ENCODE measurements around a stretch of chr2.

GRCh38 chr2:7773321-7773746, 856.1 kb downstream of the RNF144A start:
- PRO-cap: no peak

DNA sequence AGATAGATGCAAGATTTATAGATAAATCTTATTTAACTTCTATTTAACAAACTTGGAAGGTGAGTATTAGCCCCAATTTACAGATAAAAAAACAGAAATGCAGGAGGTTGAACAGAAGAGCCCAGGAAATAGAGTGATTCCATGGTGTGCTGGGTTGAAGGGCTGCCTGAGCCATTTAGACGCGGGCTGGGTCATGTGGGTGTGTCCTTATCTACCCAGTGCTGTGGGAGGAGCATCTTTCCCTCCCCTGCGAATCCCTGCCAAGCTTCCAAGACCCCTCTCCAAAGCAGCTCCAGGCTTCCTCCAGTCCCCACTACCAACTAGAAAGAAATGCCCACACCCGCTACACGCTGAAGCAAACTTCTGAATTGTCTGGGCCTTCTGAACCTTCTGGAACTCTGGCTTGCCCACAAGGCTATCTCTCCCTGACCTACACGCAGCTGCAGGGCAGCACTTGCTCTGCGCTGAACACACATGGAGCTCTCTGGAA, 562.9 kb upstream of the ID2 start:
- PRO-cap: no peak

- PRO-cap: no peak
Observed at GRCh38 chr2:8132205-8132870, 549.5 kb upstream of the ID2 start.

DNA sequence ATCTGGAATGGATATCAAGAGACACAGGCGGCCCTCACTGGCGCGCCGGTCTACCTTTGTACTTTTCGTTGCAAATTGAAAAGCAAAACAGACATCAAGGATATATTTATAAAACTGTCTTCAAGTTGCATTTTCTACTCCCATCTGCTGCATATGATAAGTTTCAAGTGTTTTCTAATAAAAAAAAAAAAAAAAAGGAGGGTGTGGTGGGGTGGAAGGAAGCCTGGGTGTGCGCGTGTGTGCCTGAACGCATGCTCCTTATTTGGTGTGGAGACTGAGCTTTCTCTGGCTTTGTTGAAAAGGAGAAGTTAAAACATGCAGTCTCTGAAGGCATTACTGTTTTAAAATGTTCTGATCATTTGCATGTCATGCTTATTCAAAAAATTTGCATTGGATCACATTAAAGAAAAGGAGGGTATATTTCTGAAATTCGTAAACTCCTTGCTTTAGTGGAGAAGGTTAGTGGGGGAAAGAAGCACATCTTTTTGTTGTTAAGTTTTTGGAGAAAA, 546.6 kb upstream of the ID2 start:
- PRO-cap: no peak

DNA sequence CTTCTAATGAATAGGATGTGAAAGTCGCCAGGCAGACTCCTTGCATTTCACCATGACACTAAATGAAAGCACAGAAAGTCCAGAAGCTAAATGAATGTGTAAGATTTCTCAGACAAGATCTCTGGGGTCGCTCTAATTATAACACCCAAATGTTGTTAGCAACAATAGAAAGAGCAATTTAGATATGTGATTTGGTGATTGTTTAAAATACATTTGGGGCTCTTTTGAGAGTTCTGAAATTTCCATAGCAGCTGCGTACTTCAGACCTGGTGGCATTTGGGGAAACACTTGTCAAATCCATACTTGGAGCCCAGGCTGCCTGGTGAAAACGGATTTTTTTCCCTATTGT, 272.7 kb upstream of the ID2 start:
- PRO-cap: no peak

- PRO-cap: no peak
Observed at GRCh38 chr2:8426684-8426973, 255.2 kb upstream of the ID2 start.

GRCh38 chr2:8479152-8479888, 202.5 kb upstream of the ID2 start:
- PRO-cap: bidirectional peak, plus-strand start at chr2:8479629, minus-strand start at chr2:8479411

- PRO-cap: bidirectional peak, plus-strand start at chr2:8535151, minus-strand start at chr2:8534950
Observed at GRCh38 chr2:8534683-8535683, 146.9 kb upstream of the ID2 start.

GRCh38 chr2:8575042-8575716, 106.7 kb upstream of the ID2 start:
- PRO-cap: no peak

DNA sequence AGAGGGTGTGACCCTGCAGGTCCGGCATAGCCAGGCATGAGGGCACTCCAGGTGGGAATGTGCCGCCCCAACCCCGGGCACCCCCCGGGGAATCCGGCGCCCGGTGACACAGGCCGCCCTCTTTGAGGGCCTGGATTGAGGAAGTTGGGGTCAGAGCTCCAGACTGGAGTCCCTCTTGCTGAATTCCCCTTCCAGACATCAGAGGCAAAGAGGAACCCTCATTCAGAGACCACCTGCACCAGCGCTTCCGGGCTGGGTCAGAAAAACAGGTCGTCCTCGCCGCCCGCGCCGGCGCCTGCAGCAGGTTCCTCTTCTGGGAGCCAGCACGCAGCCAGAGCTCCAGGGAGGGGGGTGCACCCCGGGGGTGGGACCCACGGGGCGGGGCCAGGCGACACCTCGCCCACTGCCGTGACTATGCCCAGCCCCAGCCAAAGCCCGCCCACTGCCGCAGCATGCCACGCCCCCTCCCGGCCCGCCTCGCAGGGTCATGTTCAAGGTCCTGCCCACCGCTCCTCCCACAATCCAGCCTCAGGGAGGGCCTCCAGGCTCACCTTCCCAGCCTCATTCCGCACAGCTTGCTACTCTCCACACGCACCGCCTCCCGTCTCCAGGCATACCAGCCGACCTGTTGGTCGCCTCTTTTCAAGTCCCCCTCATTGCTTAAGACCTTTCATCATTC, 98.2 kb upstream of the ID2 start:
- PRO-cap: bidirectional peak, plus-strand start at position 564 of the sequence, minus-strand start at position 307 of the sequence

- PRO-cap: no peak
Observed at GRCh38 chr2:8679609-8679844, 2.3 kb upstream of the ID2 start.

GRCh38 chr2:8679845-8680089, 2.1 kb upstream of the ID2 start:
- PRO-cap: bidirectional peak, plus-strand start at chr2:8680198, minus-strand start at chr2:8679947

- PRO-cap: bidirectional peak, plus-strand start at chr2:8683513, minus-strand start at chr2:8683563
Observed at GRCh38 chr2:8683246-8683790, 1.5 kb downstream of the ID2 start.

- PRO-cap: bidirectional peak, plus-strand start at chr2:8730177, minus-strand start at chr2:8730078
Observed at GRCh38 chr2:8729675-8730473, 48.0 kb downstream of the ID2 start.

DNA sequence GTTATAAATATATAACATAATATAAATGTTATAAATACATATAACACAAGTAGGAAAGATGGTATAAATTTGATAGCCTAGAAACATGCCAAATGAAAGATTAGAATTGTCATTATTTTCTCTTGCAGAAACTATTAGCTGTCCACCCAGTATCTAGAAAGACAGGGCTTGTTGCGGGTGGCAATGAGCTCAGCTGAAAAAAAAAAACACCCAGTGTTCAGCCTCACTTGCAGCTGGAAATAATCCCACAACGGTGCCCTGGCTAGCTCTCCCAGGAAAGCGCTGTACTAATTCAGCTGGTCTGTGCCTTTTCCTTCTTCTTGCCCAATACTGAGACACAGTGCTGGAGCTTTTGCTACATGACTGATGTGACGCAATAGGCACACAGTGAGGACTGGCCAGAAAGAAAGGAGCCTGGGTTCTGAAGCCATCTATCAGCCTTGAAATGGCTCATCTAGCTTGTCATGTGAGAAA, 16.2 kb downstream of the KIDINS220 start:
- PRO-cap: no peak

DNA sequence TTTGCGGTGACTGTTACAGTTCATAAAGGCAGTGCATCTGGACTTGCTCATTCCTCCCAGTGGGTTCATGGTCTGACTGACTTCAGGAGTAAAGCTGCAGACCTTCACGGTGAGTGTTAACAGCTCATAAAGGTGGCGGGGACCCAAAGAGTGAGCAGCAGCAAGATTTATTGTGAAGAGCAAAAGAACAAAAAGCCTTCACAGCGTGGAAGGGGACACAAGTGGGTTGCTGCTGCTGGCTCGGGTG, 65.2 kb upstream of the KIDINS220 start:
- PRO-cap: no peak

DNA sequence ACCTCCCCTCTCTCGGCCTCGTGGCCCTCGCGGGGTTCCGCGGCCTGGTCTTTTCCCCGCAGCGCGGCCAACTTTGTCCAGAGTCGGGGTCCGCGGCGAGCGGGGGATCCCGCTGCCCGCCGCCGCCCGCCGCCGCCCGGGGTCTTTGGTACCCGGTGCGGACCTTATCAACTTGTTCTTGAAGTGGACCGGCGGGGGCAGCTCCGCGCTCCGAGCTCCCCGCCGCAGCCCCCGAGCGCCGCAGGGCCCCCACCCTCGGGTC, 753 bp downstream of the ASAP2 start:
- PRO-cap: bidirectional peak, plus-strand start at position 80 of the sequence, minus-strand start outside the sequence

DNA sequence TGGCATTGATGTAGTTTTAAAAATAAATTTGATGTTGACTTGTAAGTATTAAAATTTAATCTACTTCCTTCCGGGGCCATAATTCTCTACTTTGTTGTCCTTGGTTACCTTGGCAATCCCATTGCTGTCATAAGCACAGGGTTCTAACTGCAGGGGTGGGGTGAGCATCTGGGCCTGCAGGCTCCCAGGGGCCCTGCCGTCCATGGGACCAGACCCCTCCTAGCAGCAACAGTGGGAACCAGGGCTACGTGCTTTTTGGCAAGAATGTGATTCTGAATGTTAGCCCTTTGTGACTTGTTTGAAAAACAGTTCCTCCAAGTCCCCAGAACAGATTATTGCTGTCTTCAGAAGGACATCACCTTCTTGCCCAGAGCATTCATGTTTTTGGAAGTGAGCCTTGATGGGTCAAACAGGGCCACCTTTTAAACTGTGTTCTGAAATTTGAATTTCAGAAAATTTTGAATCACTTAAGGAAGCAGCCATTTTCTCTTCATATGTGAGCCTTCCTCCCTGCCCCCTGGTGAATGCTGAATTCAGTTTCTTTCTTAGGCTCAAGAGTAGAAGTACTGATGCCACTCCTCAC, 5.0 kb downstream of the ASAP2 start:
- PRO-cap: unidirectional peak, plus-strand start at position 138 of the sequence

GRCh38 chr2:9226984-9227978, 20.7 kb downstream of the ASAP2 start:
- PRO-cap: no peak

GRCh38 chr2:9229258-9229745, 22.7 kb downstream of the ASAP2 start:
- PRO-cap: no peak